Paraaortic lymph node (tissue), 1 donor: ENCODE results near the genes EVA1A, REG1B and VAMP5.

DNA sequence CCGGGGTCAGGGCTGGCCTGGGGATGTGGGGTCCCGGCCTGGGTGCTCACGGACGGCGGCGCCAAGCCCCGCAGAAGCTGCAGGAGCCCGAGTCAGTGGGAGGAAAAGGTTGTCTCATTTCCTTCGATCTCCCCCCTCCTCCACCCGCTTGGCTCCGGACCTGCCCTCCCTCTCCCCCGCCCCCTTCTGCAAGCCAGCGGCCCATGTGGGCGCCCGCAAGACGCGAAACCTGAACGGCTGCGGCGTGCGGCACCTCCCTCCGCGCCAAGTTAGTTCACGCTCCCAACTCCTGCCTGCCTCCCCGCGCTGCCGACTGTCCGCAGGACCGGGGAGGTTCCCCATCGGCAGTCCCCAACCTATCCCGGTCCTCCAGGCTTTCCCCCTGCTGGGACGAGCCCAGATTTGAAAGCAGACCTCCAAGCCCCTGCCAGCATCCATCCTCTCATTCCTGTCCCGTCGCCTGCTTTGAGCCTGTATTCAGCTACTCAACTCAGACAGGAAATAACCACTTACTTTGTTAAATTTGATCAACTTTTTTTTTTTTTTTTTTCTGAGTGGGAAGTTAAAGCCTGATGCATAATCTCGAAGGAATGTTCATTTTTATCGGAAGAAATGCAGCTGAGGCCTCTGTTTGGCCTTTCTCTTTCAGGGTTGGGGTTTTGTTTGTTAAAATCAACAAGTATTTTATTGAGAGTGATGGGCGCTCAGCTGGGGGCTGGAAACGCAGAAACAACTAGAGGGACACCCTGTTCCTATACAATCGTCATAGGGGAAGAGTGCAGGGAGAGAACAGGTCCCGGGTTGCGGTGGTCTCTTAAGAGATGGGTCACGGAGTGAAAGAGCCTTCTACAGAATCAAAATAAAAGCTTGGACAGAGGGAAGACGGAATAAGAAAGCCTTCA is at the start of gene EVA1A:
EVA1A (minus strand) TSS at position 97 of the 902 bp plus-strand sequence.
- PRO-cap: no peak

DNA sequence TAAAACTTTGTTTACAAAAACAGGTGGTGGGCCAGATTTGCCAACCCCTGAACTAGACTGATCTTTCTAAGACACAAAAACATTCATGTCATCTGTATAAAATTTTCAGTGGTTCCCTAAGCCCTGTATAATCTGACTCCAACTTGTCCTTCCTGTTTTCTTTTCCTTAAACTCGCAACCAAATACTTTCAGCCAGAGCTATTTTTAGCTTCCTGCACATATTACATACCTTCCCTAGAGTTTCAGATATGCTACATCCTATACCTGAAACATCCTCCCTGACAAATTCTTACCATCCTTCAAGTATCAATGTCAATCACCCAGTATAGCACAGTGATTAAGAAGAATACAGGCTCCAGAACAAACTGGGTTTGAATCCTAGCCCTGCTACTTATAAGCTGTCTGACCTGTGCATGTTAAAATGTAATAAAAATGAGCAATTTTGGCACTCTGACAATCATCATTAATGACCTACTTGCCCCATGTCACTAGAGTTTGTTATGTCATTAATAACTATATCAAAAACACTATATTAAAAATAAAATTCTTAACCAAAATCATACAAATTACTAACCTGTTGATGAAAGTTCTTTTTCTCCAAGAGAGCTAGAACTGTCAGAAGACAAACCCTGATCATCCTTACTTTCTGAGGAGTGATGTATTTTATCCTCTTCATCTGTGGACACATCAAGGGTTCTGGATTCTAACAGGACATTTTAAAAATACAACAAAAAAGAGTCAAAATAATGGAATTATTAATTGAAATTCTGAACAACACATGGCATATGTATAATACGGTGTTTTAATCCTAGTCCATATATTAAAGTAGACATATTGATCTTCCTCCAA is 4.5 kb downstream of the GCFC2 start:
- PRO-cap: no peak

- PRO-cap: no peak
Observed at GRCh38 chr2:79087821-79088330, at the start of gene REG1B. TSS of gene REG1B (minus strand) at chr2:79087993.

DNA sequence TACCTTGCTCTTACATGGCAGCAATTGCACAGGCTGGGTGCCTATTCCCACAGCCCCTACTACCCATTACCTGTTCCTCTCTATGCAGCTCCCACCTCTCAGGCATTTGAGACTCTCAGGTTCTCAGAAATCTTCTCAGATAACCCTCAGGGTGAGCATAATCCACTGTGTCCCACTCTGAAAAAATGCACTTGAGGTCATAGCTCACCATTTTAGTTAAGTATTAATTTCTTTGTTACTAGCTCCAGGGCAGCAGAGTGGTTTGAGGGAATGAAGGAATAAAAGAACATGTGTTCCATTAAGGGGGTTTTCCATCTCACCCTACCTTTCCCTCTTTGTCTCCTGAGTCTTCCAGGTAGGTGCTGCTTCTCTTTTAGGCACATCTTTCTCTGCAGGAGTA is 111.0 kb upstream of the REG3A start:
- PRO-cap: no peak

DNA sequence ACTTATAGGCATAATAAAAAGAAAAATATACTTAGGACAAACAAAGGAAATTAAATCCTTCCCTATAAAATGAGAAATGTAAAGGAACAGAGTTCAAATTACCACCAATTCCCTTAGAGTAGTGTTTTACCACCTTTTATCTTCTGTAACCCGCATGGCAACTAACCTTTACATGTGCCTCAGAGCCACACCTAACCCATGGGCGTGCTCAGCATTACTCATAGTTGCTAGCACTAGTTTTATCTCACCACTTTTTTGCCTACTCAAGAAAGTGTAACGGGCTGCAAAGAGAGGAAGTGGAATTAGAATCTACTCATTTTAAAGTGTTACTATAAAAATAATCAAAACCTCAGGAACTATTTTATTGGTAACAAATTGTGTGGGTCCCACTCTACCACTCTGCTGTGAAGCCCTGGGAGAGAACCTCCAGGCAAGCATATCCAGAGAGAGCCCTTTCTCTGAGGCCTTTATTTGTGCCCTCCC is 98.9 kb downstream of the TRABD2A start:
- PRO-cap: unidirectional peak, plus-strand start at position 266 of the sequence

GRCh38 chr2:84897933-84898903 is 7.2 kb upstream of the TMSB10 start:
- PRO-cap: bidirectional peak, plus-strand start at chr2:84898707, minus-strand start at chr2:84898557

DNA sequence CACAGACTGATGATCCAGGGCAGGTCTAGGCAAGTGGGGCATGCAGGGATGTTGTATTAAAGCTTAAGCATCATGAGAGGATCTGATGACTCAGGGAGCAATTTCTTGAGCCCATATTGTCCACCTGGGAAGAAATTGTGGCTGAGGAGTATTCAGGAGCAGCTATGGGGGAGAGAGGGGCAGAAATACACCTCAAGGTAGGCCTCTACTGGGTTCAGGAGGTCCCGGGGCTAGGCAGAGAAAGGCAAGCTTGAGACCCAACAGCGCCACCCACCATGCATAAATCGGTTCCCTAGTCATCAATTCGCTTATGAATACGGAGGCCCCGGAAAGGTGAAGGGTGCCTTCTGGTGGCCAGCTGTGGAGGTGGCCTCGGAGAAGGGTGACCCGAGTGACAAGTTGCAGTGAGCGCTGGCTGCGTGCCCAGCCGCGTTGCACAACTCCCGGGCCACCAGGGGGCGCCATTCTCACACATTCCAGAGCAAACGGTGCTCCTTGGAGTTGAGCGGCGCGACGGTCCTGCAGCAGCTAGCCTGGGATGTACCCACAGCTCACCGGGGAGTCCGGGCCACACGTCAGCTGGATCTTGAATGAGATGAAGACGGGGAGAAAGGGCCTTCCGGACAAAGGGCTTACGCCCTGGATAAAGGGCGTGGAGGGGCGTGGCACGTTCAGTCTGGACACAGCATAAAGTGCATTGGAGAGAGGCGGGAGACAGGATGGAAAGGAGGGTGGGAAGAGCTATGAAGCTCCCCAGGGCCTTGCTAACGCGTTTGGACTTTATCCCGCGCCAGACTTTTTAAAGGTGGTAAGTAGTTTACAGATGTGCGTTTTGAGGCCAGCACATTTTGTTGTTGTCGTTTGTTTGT is 20.3 kb downstream of the TMSB10 start:
- PRO-cap: bidirectional peak, plus-strand start at position 498 of the sequence, minus-strand start at position 286 of the sequence; unidirectional peak, plus-strand start at position 717 of the sequence

DNA sequence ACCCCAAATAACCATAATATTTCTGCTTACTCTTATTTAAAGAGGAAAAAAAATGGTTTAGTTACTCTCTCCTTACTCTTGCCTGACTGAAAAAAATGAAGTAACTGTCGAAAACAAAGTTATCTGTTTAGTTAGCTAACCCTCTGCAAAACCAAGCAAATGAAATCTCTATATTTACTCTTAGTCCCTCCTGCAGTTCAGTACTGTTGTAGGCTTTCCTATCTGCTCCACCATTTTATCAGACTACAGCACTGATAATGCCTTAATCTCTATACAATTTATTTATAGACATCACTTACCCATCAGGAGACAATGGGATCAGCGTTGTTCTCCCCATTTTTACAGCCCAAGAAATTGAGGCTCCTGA is 2.0 kb upstream of the KCMF1 start:
- PRO-cap: no peak

DNA sequence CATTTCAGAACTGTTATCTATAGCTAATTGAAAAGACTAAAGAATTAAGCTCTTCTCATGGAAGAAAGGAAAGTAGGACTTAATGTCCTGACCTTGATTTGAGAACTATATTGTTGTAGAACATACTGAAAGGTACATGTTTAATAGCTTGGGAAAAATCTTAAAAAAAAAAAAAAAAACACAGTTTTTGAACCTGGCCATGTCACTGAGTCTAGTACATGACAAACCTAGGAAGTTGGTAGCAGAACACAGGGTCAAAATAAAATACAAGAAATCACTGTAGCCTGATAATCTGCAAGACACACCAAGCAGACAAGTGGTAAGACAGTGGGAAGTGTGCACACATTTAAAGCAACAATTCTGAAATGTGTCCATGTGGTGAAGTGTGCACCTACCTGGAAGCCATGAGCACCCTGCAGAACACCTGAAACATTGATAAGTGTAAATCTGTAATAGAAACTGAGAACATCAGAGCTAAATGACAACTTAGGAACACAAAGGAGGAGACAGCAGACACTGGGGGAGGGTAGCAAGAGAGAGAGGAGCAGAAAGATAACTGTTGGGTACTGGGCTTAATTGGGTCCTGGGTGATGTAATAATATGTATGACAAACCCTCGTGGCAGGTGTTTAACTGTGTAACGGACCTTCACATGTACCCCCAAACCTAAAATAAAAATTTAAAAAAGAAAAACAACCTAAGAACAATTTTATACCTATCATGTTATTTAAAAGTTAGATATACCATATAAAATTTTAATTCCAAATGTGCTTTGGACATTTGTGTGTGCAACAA is 76.7 kb downstream of the KCMF1 start:
- PRO-cap: no peak

GRCh38 chr2:85155129-85155440 is 21.9 kb downstream of the TCF7L1 start:
- PRO-cap: no peak

- PRO-cap: no peak
Observed at GRCh38 chr2:85324312-85325354, 3.2 kb downstream of the TGOLN2 start.

- PRO-cap: no peak
Observed at GRCh38 chr2:85349221-85349776, 5.0 kb downstream of the RETSAT start.

- PRO-cap: no peak
Observed at GRCh38 chr2:85396558-85397501, 13.3 kb downstream of the CAPG start.

DNA sequence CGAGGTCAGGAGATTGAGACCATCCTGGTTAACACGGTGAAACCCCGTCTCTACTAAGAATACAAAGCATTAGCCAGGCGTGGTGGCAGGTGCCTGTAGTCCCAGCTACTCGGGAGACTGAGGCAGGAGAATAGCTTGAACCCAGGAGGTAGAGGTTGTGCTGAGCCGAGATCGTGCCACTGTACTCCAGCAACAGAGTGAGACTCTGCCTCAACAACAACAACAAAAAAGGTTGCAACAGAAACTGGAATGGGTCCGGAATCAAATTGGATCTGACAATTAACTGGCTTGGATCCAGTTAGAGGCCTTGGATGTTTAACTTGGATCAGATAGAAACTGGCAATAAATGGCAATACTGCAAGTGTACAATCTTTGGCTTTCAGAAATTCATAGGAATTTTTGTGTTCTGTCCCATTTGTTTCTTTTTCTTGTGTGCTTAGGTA is 56.6 kb upstream of the MAT2A start:
- PRO-cap: no peak

GRCh38 chr2:85538134-85538234 is 984 bp upstream of the MAT2A start:
- PRO-cap: no peak

DNA sequence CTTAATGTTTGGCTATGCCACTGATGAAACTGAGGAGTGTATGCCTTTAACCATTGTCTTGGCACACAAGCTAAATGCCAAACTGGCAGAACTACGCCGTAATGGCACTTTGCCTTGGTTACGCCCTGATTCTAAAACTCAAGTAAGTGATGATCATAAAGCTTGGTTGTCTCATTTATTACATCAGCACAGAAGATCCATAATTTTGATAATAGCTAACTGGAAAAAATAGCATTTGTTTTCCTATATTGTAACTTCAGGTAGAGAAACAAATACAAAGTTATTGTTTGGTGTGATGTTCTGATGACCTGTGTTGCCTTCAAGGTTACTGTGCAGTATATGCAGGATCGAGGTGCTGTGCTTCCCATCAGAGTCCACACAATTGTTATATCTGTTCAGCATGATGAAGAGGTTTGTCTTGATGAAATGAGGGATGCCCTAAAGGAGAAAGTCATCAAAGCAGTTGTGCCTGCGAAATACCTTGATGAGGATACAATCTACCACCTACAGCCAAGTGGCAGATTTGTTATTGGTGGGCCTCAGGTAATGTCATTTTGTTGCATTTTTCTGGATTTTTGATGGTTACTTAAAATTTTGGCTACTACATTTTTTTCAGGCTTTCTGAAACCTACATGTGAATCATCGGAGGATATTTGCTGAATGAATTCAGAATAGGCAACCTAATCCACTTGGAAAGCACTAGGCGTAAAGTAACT is 3.0 kb downstream of the MAT2A start:
- PRO-cap: no peak

- PRO-cap: no peak
Observed at GRCh38 chr2:85561080-85561369, 268 bp downstream of the GGCX start.

DNA sequence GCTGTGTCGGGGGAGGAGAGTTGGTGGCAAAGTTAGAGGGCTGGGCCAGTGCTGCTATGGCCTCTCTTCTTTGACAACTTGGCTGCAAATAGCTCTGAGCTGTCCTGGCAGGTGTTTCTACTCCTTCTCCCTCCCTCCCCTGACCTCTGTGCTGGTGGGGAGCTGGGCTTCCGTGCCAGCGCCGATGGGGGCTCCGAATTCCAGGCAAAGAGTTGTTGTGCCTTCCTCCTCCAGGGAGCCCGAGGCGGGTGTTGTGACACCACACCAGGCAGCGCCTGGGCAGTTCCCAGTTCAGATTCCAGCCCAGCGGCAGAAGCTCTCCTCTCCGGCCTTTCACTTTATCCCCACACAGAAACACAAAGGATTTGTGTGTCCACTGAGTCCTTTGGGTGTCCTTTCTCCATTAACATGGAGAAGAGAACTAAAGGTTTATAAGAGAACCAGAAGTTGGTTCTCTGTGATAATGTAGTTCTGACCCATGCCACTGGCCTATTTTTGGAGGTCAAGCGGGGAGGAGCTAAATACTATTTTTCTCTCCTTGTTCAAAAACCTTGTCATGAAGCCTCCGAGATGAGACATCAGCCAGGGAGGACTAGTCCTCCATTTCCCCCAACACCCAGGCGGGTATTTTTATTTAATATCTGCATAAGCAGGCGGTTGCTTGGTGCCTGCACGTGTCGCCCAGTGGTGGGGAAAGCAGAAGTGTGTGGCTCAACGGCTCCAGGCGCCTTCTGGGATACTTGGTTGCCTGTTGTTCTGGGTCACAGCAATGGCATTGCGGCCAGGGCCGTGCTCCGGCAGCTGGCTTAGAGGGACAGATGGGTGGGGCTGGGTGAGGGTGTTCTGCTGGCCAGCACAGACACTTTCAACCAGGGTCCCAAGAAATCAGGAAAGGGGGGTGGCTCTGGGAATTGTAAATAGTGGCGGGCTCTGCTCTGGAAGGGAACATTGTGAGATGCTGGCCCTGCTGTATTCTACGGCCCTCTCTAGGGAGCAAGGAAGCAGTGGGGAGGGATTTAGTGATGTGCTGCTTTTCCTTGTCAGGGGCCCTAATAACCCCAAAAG is 666 bp downstream of the VAMP8 start:
- PRO-cap: unidirectional peak, plus-strand start at position 573 of the sequence; bidirectional peak, plus-strand start at position 772 of the sequence, minus-strand start at position 733 of the sequence

- PRO-cap: unidirectional peak, plus-strand start at chr2:85584020; bidirectional peak, plus-strand start at chr2:85584451, minus-strand start at chr2:85584333
Observed at GRCh38 chr2:85583852-85584823, at the start of gene VAMP5. TSS of gene VAMP5 (plus strand) at chr2:85584431.

DNA sequence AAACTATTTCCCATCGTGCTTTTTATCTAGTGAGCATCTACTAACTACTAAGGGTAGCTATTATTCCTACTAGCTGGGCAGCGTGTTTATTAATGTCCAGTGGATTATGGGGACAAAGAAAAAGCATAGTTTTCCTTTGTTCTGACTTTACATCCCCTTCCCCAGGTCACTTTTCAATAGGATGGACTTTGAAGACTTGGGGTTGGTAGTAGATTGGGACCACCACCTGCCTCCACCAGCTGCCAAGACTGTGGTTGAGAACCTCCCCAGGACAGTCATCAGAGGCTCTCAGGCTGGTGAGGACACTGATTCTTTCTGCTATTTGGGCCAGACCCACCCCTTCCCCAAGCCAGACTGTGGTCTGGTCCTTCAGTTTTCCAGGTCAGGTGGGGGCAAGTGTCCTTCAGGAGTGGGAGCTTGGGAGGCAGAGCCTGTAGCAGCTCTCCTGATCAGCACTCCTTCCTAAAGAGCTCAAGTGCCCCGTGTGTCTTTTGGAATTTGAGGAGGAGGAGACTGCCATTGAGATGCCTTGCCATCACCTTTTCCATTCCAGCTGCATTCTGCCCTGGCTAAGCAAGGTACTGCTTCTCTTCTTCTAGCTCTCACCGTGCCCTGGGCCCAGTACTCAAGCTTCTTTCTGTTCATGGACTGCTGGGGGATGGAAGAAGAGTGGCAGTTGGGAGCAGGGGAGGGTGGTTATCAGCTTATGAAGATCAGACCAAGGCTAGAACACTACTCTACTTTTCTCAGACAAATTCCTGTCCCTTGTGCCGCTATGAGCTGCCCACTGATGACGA is 1.0 kb downstream of the RNF181 start:
- PRO-cap: no peak